Kidney epithelial cell (primary cell): ENCODE data around the gene SNTG2.

DNA sequence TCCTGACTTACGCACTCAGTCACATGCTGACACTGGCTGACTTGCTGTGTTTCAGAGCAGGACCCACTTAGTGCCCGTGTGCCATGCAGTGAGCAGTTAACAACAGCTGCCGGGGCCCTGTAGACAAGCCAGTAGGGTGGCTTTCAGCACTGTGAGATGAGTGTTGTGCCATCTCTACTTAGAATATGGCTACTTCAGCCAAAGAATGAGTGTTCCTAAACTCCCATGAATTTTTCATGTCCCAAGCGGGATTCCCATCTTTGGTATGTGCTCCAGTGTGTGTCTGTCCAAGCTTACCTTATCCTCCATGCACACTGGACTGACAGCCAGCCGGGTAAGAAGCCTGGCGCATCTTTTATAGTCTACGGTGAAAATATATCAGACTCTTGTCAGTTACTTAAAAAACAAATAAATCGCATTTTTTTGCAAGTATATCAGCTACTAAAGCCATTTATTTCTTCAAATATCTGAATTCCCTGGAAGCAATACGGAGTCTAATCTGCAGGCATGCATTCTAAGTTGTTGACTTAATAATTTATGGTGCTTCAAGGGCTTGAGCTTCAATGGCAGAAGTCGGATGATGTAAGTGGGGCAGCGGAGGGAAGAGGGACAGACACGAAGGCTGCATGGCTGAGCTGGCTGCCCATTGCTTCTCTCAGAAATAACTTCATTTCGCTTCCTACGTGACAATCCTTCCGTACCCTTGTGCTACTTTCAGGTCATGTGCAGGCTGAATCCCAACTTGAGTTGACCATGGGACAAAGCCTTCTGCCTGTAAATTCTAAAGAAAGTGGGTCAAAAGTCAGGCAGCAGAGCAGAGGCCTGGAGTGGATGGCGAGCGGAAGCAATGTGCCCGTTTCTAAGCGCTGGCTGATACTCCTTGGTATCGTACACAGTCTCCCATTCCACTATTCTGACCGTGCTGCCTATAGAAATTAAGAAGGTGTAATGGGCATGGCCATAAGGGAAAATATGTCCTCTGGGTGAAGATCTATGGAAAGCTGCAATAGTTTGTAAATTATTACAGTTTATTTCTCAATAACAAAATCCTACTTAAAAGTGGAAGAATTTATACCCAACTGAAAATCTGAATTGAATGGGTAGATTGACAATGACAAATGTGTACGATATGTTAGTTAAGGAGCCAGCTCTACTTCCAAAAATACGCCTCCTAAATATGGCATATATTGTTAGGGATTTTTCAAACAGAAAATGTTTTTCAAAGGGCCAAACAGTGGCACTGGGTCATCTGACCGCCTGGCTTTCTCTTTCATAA lies 4.6 kb downstream of the ALKAL2 start:
- RAMPAGE, long total RNA, result no peak
- RRBS, result no CpG with 5 or more reads among the region's 24 CpGs

DNA sequence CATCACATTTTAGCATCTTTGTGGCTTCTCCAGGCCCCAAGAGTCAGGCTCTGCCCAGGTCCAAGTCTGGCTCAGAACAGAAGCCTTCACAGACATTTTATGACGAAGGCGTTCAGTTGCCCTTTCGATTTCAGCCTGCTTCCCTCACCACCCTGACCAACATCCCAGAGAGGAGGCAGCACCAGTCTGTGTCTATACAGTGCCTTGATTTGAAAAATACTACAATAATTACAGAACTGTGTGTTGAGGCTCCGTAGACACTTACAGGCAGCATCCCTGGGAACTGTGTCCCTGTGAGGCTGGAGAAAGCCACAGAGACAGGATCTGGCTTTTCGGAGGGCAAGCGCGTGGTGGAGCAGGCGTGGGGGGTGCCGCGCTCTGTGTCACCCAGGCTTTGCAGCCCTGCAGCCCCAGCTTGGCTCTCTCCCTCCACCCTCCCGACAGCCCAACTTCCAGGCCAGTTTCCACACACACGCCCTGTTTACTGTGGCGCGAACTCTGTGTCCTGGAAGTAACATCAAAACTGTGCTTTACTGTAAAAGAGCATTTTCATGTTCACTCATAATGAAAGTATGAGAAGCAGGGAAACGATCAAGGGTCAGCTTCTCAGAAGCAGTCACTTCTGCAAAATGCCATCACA lies 153.6 kb upstream of the ALKAL2 start:
- RAMPAGE, long total RNA, result no peak
- RRBS, result no CpG with 5 or more reads among the region's 15 CpGs

GRCh38 chr2:460660-461440 lies 173.0 kb upstream of the ALKAL2 start:
- RAMPAGE, long total RNA, result no peak
- RRBS, result no CpG with 5 or more reads among the region's 9 CpGs

DNA sequence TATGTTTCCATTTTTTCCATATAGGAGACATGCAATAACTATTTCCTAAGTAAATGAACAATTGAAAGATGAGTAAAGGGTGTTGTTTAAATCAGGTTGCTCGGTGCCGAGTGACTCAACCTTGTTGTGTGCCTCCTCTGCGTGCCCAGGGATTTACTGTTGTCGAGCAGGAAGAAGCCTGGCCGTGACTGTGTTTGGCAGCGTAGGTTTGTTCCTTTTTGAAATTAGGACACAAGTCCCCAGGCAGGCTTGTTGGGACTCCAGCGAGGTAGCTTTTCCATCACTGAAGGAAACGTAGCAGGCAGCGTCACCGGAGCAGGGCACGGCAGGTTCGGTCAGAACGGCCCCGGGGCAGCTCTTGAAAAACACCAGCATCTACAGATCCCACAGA lies 48.6 kb downstream of the TMEM18 start:
- RAMPAGE, long total RNA, result no peak
- RRBS, result 80% methylated on average over 3 of the region's 14 CpGs

DNA sequence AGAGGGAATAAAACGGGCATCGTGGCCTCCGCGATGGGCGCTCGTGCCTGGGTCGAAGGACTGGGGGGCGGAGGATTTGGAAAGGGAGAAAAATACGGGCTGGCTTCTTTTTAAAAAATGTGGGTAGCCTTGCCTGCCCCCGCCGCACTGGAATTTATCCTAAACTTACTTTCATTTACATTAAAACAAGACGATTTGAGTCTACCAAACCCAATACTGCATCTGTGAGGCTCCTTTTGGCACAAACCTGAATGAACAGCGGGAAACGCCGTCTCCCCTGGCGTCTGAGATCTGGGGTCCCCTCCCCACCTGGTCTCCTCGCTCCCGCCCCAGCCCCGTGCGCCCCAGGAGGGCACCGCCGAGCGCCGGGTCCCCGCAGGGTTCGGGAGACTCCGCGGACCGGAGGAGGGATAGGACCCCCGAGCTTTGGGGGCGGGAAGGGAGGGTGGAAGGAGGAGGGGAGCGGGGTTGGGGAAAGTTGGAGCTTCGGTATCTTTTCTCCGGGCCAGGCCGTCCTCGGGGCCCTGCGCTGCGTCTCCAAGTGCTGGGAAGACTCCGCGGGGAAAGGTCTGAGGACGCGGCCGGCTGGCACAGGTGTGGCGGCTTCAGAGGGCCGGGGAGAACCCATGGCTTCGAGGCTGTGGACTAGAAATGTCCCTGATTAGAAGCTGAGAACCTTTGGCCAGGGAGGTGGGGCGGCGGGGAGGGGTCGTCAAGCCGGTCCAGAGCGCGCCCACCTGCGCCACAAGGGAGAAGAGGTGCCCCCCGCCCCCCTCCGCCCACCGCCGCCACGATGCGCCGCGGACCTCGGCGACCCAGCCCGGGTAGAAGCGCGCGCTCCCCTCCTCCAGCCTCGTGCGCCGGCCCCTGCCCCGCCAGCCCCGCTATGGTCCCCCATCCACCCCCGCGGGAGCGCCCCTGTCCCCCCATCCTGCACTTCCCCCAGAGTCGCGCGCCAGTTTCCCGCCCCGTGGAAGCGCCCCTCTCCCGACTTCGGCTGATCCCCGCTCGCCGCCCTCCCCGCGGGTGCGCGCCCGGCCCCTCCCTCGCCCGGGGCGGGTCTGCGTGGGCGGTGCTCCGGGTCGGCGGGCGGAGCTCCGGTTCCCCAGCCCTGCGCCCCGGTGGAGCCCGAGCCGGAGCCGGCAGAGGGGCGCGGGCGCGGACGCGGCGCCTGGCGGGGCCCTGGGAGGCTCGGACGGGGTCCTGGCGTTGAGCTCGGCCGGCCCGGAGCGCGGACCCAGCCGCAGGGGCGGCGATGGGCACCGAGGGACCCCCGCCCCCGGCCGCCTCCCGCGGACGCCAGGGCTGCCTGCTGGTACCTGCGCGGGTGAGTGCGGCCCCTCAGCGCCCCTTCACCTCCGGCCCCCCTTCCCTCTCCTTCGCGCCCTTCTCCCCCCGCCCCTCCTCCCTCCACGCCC lies at the start of gene SNTG2:
TSS of gene SNTG2 (plus strand) at position 1,108 of the 1,418 bp plus-strand sequence.
- RAMPAGE, long total RNA, result no peak
- RRBS, result under 1% methylated on average over 37 of the region's 141 CpGs

DNA sequence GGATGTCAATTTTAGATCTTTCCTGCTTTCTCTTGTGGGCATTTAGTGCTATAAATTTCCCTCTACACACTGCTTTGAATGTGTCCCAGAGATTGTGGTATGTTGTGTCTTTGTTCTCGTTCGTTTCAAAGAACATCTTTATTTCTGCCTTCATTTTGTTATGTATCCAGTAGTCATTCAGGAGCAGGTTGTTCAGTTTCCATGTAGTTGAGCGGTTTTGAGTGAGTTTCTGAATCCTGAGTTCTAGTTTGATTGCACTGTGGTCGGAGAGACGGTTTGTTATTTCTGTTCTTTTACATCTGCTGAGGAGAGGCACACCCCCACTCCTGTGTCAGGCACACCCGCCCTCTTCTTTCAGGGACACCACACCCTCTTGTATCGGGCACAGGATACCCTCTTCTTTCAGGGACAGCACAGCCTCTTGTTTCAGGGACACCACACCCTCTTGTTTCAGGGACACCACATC lies 95.7 kb downstream of the TPO start:
- RAMPAGE, long total RNA, result no peak
- RRBS, result no CpG with 5 or more reads among the region's 7 CpGs

- RAMPAGE, long total RNA, result no peak
- RRBS, result no CpG with 5 or more reads among the region's 5 CpGs
These were observed 134.7 kb downstream of the PXDN start for GRCh38 chr2:1609732-1609961.

- RAMPAGE, long total RNA, result start-site peak on the minus strand at chr2:1657463-1657530, 6 and 6 reads in 2 replicates
- RRBS, result no CpG with 5 or more reads among the region's 7 CpGs
These were observed 87.1 kb downstream of the PXDN start for GRCh38 chr2:1657061-1657797.

DNA sequence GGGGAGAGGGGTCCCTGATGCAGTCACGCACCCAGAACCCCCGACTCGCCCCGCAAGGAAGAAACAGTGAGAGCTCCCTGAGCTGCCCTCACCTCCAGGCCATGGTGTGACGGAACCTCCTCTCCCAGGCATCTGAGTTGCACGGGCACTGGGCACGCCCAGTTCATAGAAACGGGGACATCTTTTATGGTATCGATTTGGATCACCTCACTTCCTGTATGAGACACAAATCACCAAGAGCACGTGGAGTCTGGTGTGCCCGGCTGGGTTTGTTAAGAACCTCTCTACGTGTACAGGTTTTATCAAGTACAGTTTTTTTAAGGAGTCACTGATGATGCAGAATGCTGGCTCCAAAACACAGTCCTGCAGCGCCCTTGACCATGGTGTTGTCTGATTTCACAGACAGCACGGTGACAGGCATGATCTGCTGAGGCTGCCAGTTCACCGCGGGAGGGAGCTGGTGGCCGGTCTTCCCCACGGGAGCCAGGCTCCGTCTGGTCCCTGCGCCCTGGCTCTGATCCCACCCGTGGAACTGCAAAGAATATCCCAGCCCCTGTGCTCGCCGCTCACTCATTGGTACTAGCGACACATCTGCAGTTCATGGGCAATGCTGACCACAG lies 35.6 kb downstream of the PXDN start:
- RAMPAGE, long total RNA, result no peak
- RRBS, result no CpG with 5 or more reads among the region's 24 CpGs

GRCh38 chr2:1728669-1729222 lies 15.6 kb downstream of the PXDN start:
- RAMPAGE, long total RNA, result no peak
- RRBS, result 10% methylated on average over 4 of the region's 18 CpGs

DNA sequence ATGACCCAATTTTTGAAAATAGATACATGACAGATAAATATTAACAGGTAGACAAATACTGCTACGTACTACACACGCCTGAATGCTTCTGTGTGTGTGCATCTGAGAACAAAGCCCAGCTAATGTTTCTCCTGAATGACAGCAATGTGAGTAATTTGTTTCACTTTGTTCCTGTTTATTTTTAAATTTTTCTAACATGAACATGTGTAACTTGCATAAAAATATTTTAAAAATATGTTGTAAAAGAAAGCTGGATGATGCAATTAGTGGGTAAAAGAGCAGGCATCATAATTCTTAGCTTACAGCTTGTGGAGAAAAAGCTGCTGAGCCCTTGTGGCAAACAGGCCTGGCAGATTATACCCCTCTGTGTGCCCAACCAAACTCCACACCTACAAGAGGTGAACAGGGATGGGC lies 14.3 kb downstream of the PXDN start:
- RAMPAGE, long total RNA, result no peak
- RRBS, result no CpG with 5 or more reads among the region's 2 CpGs

DNA sequence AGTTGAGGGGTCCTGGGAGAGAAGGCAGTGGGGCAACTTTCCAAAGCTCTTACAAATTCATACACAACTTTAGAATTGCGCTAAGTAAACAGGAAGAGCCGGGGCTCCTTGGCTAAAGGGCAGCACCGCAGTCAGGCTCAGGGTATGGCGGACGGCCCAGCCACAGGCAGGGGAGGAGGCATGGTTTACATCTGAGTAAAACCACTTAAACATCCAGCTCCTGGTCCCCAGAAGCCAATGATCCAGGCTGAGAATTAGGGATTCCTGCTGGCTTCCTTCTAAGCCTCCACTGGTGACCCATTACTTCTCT lies 13.9 kb downstream of the PXDN start:
- RAMPAGE, long total RNA, result no peak
- RRBS, result no CpG with 5 or more reads among the region's 5 CpGs

GRCh38 chr2:1755686-1756393 lies 11.5 kb upstream of the PXDN start:
- RAMPAGE, long total RNA, result no peak
- RRBS, result no CpG with 5 or more reads among the region's 15 CpGs

DNA sequence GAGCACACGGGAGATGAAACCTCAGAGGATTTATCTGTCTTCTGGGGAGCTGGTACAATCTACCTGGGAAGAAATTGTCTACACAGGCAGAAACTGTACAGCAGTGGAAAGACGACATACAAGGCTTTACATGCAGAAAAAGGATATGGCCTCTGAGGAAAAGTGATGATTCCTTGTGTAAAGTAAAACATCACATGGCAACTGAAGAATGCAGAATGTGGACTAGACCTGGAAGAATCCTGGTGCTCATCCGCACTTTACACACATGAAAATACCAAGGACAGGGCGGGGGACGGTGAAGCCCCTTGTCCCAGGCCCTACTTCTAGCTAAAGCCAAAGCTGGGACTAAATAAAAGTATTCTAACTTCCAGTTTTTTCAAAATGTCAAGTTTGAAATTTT lies 215.8 kb upstream of the PXDN start:
- RAMPAGE, long total RNA, result no peak
- RRBS, result no CpG with 5 or more reads among the region's 5 CpGs

DNA sequence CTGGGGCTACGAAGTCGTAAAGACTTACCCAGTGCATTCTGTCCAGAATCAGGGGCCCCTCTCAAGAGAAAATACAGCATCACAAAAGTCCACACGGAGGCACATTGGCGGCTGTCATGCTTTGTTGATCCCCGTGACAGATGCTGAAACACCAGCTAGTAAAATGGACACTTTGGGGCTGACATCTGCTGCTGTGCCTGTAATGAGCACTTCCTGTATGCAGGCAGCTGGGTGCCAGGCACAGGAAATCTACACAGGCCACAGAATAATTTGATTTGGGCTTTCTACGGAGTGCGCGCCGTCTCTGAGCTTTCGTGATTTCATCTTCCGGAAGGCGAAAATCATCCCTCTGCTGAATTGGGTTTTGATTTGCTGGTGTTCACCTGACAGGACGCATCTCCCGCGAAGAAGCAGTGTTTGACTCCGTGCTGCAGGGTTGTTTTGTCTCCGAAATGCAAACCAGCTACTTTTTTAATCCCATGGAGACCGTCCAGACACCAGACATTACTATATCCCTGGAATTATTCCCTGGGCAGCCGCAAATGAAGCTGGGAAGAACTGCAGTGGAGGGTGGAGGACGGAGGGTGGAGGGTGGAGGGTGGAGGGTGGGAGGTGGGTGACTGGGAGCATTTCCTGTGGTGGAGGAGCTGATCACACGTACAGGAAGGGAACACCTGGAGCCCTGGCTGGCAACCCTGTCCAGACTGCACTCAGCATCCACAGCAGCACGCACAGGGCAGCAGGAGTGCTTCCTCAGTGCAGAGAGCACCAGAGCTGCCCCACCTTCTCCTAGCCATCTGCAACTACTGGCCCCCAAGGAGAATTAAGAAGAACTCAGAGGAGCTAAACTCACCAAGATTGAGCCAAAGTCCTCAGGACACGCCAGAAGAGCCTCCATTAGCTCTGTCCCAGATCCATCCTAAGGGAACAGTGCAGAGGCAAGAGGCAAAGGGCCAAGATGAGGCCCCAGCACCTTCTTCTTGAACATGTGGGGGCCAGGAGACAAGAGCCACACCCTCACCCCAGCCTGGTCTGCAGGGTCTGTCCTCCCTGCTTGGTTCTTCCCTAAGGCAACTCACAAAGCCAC lies 250.1 kb downstream of the EIPR1 start:
- RAMPAGE, long total RNA, result no peak
- RRBS, result no CpG with 5 or more reads among the region's 23 CpGs

- RAMPAGE, long total RNA, result no peak
- RRBS, result under 1% methylated on average over 13 of the region's 27 CpGs
These were observed 74.1 kb downstream of the EIPR1 start for GRCh38 chr2:3303442-3304080.

DNA sequence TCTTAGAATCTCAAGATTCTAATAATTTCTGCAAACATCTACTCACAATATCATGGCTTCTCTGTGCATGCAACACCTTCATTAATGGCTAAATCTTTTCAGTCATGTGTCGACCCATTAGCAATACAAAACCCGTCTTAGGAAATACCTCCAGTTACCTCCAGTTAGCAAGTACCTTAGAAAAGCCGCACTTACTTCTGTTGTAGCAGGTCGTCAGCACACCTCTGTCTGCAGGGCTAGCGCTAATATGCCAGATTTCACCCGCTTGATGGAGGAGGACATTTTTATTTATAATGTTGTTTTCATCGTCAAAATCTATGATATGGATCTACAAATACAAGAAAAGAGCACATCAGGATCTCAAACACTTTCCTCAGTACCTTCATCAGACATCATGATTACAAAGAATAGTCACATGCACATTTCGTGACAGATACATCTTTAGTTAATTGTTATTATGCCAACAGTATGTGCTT lies 39.8 kb downstream of the EIPR1 start:
- RAMPAGE, long total RNA, result no peak
- RRBS, result no CpG with 5 or more reads among the region's 8 CpGs

GRCh38 chr2:3399812-3400438 lies 20.4 kb downstream of the TRAPPC12 start:
- RAMPAGE, long total RNA, result no peak
- RRBS, result no CpG with 5 or more reads among the region's 17 CpGs

- RAMPAGE, long total RNA, result no peak
- RRBS, result no CpG with 5 or more reads among the region's 30 CpGs
These were observed 69.1 kb downstream of the TRAPPC12 start for GRCh38 chr2:3448605-3449005.

- RAMPAGE, long total RNA, result no peak
- RRBS, result no CpG with 5 or more reads among the region's 7 CpGs
These were observed 28.4 kb downstream of the ADI1 start for GRCh38 chr2:3490929-3491330.